ENCODE results near the genes IDS, TMEM185A, PASD1, PRRG3, FATE1 and MAGEA12.

DNA sequence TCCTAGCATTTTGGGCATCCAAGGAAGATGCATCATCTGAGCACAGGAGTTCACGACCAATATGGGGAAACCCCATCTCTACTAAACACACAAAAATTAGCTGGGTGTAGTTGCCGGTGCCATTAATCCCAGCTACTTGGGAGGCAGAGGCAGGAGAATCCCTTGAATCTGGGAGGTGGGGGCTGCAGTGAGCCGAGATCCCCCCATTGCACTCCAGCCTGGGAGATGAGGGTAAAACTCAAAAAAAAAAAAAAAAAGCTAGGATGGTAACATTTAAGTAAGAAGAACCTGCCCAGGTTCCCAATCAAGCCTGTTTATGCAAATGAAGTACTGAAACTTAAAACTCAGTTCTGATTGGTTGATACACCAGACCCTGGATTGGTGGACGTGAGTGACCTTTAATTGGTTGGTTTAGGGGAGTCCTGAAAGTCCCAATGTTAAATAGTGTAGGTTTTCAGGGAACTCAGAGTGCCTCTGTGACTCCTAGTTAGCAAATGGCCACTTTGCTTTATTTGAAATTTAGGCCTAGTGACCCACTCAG, 211.7 kb downstream of the SLITRK2 start:
- PRO-cap = unidirectional peak, plus-strand start at position 249 of the sequence

DNA sequence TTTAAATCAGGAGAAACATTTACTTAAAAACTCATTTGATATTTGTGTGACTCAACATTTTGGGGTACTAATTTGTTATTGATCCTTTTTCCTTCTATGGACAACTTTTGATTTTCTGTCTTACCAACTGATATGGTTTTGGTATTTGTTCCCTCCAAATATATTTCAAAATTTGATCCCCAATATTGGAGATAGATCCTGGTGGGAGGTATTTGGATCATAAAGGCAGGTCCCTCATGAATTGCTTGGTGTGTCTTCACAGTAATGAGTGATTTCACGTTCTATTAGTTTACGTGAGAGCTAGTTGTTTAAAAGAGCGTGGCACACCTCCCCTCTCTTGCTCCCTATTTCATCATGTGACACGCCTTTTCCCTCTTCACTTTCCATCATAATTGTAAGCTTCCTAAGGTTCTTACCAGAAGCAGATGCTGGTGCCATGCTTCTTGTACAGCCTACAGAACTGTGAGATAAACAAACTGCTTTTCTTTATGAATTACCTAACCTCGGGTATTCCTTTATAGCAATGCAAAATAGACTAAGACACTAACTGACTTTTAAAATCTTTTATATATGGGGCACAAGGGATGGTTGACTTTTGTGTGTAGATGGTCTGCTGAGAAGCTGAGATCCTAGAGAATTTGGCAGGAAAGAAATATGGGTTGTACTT, 34.0 kb upstream of the FMR1 start:
- PRO-cap = no peak

DNA sequence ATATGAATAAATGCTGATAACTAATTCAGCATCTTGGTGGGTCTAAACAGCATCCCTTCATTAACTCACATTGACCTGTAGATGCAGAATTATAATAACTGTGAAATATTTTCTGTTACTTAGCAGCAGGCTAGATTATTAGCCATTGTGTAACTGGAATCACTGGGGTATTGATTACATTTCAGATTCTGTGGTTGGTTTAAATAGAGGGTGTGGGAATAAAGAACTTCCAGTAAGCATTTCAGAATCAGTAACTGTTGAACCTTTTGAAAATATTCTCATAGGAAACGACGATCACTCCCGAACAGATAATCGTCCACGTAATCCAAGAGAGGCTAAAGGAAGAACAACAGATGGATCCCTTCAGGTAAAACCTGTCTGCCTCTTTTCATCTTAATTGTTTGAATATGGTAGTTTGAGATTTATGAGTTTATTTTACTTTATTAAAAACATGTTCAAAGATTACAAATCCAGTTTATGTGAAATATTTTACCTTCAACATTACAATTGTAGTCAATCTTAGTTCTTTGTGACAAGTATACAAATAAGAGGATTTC, 33.6 kb downstream of the FMR1 start:
- PRO-cap = no peak

- PRO-cap = no peak
Measured at GRCh38 chrX:148459157-148459751, 41.2 kb upstream of the AFF2 start.

- PRO-cap = no peak
Measured at GRCh38 chrX:148498272-148498609, 2.2 kb upstream of the AFF2 start.

- PRO-cap = no peak
Measured at GRCh38 chrX:148577283-148577684, 76.9 kb downstream of the AFF2 start.

DNA sequence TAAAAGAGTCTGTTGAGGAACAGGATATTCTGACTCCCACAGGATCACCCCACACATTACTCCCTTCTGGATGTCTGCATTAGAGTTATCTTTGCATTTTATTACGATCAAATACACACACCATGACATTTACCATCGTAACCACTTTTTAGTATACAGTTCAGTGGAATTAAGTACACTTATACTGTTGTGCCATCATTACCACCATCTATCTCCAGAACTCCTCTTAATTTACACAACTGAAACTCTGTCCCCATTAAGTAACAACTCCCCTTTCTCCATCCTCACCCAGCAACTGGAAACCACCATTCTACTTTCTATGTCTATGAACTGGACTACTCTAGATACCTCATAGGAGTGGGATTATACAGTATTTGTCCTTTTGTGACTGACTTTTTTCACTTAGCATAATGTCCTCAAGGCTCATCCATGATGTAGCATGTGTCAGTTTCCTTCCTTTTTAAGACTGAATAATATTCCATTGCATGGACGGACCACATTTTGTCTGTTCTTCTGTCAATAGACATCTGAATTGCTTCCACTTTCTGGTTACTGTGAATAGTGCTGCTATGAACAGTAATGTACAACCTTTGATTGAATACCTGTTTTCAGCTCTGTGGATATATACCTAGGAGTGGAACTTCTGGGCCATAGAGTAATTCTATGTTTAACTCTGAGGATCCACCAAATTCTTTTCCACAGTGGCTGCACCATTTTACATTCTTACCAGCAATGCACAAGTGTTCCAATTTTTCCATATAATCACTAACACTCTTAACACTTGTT, 21.4 kb downstream of the IDS start:
- PRO-cap = no peak

DNA sequence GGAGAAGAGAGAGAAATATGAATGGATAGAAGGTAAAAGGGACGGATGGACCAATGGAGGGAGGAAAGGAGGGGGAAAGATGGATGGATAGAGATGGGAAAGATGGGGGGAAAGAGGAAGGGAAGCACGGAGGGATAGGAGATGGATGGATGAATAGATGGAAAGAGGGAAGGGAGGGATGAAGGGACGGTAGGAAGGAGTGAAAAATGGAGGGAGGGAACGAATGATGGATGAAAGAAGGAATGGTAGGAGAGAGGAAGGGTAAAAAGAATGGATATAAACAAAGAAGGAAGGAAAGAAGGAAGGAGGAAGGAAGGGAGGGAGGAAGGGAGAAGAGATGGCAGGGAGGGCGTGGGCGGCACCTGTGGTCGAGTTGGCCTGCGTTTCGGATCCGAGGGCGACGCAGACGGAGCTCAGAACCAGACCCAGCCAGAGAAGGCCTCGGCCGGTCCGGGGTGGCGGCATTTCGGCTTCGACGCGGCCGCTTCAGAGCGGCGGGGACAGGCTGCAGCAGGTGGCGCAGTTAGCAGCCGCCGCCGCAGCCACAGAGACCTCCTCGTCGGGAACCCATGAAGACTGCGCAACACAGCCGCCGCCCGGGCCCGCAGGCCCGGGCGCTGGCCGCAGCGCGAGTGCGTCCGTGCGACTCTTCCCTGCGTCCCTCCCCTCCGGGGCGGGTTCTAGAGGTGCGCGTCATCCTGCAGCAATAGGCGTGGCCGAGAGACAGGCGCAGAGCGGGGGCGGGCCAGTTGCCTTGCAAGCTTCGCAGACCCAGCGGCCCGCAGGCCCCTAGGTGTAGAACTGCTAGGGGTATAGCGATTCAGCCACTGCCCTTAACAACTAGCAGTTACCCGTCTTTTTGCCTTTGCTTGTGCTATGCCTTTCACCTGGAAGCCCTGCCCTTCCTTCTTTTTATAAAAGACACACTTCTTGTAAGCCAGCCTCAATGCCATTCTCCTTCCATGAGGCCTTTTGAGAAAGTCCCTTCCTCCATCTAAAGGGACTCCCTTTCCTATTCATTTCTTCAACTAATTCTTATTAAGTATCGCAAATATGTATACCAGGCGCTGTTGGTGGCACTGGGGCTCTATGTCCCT, at the start of gene IDS:
IDS (minus strand) TSS at position 634 of the 1,097 bp plus-strand sequence.
- PRO-cap = unidirectional peak, plus-strand start at position 383 of the sequence; bidirectional peak, plus-strand start at position 759 of the sequence, minus-strand start at position 619 of the sequence

- PRO-cap = no peak
Measured at GRCh38 chrX:149528601-149528936, 12.2 kb upstream of the EOLA1 start.

GRCh38 chrX:149534941-149536272, 5.4 kb upstream of the EOLA1 start:
- PRO-cap = no peak

- PRO-cap = bidirectional peak, plus-strand start at chrX:149631863, minus-strand start at chrX:149631792
Measured at GRCh38 chrX:149631519-149632310, at the start of gene TMEM185A. Gene TMEM185A, minus strand, starts transcription at chrX:149631792.

GRCh38 chrX:150508920-150509403, 59.5 kb upstream of the MTM1 start:
- PRO-cap = unidirectional peak, minus-strand start at chrX:150509072

DNA sequence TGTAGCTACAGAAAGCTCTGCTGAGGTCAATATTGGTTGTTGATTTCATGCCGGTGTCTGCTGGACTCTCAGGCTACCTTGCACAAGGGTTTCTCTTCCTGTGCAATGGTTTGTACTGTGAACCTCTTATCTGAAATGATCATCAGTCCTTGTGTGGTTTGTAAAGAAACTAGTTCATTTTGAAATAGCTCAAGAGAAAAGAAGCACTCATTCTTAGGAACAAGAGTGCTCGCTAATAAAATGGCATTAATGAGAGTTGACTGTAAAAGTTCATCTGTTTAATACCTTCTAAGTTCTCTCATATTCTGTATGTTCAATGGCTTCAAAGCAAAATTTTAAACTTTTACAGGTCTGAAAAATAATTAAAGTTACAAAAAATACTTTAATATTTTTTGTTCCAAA, 2.2 kb downstream of the MTM1 start:
- PRO-cap = bidirectional peak, plus-strand start at position 177 of the sequence, minus-strand start at position 59 of the sequence

DNA sequence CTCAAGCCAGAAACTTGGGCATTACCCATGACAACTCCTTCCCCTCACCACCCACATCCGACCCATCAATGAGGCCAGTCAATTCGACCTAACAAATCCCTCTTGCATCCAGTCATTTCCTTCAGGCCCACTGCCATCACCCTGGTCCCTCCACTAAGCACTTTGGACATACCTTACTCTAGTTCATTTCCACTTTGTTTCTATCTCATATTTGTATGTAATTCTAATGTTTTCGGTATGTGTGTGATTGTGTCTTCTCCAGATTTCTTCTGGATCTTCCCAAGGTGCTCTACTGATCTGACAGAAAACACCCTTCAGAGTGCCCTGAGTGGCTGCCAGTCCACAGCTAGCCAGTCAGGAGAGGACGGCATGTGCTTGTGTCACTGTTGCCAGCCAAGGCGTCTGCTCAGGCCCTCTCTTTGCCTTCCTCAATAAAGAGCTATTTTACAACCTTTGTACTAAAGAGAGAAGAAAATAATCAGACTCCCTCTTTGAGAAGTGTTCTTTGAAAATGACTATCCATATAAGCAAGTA, 29.1 kb downstream of the CD99L2 start:
- PRO-cap = no peak

- PRO-cap = bidirectional peak, plus-strand start at chrX:150968044, minus-strand start at chrX:150967919
Measured at GRCh38 chrX:150967696-150968211, 15.4 kb upstream of the HMGB3 start.

DNA sequence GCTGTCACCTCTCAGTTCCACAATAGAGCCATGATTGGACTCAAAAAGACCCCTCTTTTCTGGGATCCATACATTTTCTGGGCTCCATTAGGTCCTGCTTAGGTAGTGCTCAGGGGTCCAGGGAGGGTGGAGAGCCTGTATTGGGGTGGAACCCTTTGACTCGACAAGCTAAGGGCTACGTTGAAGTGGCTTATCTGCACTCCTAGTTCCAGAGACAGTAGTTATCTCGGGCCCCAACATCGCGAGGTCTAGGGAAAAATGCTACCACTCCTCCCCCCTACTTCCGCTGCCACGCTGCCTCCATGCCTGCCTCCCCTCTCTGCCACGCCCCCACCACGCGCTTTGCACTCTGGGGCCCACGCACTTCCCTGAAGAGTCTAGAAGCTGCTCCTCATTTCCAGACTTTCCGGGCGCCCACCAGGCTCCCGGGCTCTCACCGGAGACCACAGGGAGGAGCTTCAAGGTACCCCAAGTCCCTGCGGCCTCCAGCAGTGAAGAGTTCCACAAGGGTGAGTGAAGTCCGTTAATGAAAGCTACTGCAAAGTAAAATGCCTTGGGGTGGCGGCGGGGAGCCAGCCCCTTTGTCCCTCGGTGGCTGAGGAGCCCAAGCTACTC, at the start of gene PASD1:
PASD1 (plus strand) TSS at position 345 of the 615 bp plus-strand sequence.
- PRO-cap = no peak

DNA sequence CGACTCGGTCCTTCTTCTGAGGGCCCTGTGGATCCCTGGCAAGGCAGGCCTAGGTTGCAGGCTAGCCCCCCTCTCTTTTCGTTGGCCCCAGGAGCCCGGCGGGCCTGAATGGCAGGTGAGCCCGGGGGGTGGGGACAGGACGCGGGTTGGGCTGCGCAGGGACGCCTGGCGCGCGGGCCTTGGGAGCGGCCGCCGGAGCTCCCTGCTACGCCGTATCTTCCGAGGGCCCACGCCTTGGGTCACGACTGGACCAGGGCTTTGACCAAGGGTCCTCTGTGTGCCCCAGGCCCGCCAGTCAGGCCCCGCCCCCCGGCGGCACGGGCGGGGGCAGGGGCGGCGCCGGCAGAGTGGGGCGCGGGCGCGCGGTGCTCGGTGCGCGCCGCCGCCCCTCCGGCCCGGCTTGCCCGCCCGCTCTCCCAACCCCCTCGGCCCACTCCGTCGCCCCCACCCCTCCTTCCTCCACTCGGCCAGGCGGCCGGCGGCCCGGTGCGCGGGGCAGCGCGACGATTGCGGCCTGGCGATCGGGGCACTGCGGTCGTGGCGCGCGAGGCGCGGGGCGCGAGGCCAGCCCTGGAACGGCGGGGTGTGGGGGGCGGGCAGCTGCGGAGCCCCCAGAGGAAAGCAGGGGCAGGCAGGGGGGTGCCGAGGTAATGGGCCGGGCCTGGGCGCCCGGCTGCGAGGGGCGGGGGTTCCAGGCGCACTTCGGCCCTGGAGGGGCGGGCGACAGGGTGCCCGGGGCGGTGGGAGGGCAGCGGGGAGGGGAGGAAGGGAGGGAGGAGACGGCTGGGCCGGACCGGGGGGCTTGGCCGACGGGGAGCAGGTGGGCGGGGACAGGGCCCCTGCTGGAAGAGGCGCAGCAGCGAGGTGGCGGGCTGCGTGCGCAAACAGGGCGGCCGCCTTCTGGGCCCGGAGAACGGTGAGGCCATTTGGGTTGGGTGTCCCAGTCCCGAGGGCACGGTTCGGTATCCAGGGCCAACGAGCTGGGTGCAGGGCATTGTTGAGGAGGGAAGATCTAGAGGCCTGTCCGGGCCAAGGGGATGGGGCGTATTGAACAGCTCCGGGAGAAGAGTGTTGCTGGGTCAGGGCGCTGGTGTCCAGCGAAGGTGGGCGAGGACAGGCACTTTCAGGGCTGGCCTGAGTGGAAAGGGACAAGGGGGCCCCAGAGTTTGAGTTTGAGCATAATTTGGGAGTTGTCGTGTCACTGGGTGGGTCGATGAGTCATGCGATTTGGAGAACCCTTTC, at the start of gene PRRG3:
PRRG3 (plus strand) TSS at position 830 of the 1,242 bp plus-strand sequence.
- PRO-cap = unidirectional peak, plus-strand start at position 345 of the sequence; unidirectional peak, plus-strand start at position 470 of the sequence; unidirectional peak, plus-strand start at position 849 of the sequence

- PRO-cap = no peak
Measured at GRCh38 chrX:151715826-151716222, at the start of gene FATE1. Gene FATE1, plus strand, starts transcription at chrX:151716035.

DNA sequence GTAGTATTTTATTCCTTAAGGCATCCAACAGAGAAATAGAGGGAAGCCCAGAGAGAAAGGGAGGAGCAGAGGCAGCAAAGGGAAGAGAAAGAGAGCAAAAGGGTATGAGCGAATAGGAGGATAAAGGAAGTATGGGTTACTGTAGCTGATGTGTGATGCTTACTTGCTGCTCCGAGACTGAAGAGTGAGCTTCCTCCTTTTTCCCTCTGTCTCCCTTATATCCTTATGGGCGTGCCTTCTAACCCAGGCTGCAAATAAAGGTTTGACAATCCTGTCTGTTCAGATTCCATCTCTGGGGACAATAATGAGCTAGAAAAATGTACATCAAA, 386 bp upstream of the GABRA3 start:
- PRO-cap = no peak

GRCh38 chrX:152733591-152734075, at the start of gene MAGEA12:
Gene MAGEA12, plus strand, starts transcription at chrX:152733757.
- PRO-cap = no peak